Placental pericyte (primary cell): ENCODE measurements around a stretch of chr13.

DNA sequence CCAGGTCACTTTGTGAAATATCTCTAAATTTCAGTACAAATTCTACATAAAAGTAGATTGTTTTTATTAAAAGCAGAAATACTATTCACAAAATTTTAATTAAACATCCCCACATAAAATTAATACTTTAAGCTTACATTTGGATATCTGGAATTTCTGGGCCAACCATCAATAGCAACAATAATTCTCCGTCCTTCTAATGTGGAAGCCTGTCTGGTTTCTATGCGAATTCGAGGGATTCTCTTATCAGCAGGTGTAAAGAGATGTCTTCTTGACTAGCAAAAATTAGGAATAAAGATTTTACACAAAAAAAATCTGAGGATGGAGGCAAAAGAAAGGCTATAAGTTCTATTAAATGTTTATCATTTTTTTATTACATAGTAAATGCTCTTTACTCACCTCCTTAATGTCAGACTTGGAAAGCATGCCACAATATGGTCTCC lies 8.1 kb downstream of the DIS3 start:
- CAGE, long polyA plus RNA = no peak

DNA sequence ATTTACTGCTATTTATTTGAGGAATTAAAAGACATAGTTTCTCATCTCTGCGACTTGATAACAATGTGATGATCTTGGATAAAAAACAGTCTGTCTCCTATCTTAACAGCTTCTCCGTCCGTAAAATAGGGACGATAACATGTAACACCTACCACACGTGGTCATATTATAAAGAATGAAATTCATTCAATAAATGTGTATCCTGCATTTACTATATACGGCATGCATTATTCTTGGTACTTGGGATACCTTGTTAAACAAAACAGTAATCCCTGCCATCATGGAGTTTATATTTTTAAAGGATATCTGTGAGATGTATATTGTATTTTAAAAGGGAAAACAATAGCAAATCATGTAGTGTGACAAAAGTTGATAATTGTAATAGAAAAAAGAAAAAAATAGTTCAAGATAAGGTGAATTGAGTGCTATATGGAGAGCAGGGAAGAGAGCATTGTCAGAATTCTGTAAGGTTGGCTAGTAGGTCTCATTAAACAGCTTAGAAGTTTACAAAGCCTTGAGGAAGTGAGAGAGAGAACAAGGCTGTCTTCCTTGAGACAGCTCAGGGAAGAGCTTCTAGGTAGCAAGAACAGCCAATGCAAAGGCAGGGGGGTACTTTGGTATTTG lies 18.6 kb downstream of the PIBF1 start:
- CAGE, long polyA plus RNA = no peak

GRCh38 chr13:73040450-73041008 lies 18.3 kb upstream of the KLF5 start:
- CAGE, long polyA plus RNA = no peak

- CAGE, long polyA plus RNA = no peak
Measured at GRCh38 chr13:73057411-73057936, 1.3 kb upstream of the KLF5 start.

DNA sequence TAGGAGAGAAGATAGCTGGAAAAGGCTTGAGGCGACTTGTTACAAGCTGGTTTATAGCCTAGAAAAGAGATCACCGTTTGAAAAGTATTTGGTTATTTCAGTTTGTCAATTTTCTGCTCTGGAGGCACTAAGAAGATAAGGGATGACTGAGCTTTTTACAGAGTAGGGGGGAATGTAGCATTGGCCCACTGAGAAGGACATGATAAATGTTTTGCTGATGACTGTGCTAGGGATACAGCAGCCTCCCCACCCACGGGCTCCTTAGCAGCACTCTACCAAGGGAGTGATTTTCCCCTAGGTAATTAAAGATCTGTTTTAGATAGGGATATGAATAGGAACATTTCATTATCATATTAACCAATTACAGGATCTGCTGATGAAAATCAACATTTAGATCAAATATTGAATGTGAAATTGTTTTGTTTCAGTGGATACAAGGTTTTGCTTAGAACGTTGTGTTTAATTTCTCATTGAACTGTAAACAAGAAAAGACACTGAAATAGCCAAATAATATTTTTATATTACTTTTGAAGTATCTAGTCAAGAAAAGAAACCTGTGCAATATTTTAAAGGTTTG lies 2.1 kb downstream of the KLF5 start:
- CAGE, long polyA plus RNA = no peak

DNA sequence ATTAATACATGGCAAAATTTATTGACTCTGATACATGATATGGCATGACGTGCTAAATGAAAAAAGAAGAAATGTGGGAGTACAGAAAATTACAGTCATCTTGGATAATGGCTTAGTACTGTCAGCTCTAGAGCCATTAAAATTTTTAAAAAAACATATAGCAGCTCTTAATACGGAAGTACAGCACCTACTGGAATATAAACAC lies 4.5 kb downstream of the KLF5 start:
- CAGE, long polyA plus RNA = no peak

- CAGE, long polyA plus RNA = no peak
Measured at GRCh38 chr13:73141034-73141918, 82.5 kb downstream of the KLF5 start.

DNA sequence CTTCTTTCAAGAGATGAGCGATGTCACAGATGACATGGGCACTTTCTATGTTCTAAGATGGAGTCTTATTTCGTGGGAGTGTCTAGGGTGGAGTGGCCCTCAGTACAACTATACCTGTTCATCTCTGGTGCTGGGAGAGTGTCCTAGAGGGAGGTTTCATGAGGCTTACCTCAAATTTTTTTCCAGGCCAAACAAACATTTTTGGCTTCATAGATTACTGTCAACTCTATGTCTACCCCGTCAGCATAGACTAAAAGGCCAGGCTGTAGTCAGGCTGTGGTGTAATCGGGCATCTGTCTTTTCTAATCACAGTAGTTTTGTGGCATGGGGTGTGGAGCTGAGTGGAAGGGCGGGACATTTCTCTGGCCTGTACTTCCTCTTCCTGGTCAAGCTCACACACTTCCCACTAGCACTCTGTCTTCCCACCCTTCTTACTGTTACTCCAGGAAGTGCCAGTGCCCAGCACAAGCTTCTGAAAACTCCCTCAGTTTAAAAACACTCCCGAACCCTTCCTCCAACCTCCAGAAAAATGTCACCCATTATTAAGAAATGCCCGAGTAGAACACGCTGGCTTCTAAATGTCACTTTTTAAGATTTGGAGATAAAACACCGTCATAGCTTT lies 229.7 kb downstream of the KLF5 start:
- CAGE, long polyA plus RNA = no peak

DNA sequence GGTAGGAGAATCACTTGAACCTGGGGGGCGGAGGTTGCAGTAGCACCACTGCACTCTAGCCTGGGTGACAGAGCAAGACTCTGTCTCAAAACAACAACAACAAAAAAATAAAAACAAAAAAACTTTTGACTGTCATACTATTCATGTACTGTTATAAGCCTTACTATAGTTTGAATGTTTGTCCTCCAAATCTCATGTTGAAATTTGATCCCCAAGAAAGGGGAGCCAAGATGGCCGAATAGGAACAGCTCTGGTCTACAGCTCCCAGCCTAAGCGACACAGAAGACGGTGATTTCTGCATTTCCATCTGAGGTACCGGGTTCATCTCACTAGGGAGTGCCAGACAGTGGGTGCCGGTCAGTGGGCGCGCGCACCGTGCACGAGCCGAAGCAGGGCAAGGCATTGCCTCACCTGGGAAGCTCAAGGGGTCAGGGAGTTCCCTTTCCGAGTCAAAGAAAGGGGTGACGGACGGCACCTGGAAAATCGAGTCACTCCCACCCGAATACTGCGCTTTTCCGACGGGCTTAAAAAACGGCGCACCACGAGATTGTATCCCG lies 581.6 kb downstream of the KLF5 start:
- CAGE, long polyA plus RNA = no peak

GRCh38 chr13:74168402-74168838 lies 1109.6 kb downstream of the KLF5 start:
- CAGE, long polyA plus RNA = no peak

- CAGE, long polyA plus RNA = no peak
Measured at GRCh38 chr13:75349133-75349561, 132.8 kb downstream of the TBC1D4 start.

- CAGE, long polyA plus RNA = no peak
Measured at GRCh38 chr13:75391874-75392336, 90.1 kb downstream of the TBC1D4 start.

- CAGE, long polyA plus RNA = no peak
Measured at GRCh38 chr13:75635186-75636071, 701 bp upstream of the LMO7 start.

GRCh38 chr13:75807849-75808284 lies 171.7 kb downstream of the LMO7 start:
- CAGE, long polyA plus RNA = no peak

- CAGE, long polyA plus RNA = no peak
Measured at GRCh38 chr13:75857795-75858817, 222.0 kb downstream of the LMO7 start.

GRCh38 chr13:76724226-76724532 lies 162.0 kb downstream of the KCTD12 start:
- CAGE, long polyA plus RNA = no peak

GRCh38 chr13:76880463-76881548 lies 5.4 kb downstream of the KCTD12 start:
- CAGE, long polyA plus RNA = no peak

GRCh38 chr13:76999348-76999896 lies 7.5 kb downstream of the CLN5 start:
- CAGE, long polyA plus RNA = no peak

- CAGE, long polyA plus RNA = no peak
Measured at GRCh38 chr13:77018512-77018988, 8.4 kb downstream of the FBXL3 start.

- CAGE, long polyA plus RNA = no peak
Measured at GRCh38 chr13:77110549-77111151, 83.7 kb upstream of the FBXL3 start.